Anterior vena cava (tissue), 1 donor: ENCODE measurements around a stretch of chr10.

GRCh38 chr10:30437912-30438413, 4.0 kb downstream of the MAP3K8 start:
- PRO-cap, result no peak

DNA sequence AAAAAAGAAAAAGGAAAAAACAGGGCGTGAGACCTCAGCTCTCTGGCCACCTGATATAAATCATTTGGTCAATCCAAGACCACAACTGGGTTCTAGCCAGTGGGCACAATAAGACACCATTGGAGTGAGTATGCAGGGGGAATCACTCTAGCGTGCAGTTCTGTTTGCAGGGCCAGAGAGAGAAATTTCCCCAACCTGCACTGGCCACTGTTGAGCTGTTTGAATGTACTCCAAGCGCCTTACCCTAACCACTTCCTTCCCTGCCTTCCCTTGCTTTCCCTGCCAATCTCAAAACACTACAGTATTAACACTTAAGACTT, 63.7 kb downstream of the MAP3K8 start:
- PRO-cap, result no peak

DNA sequence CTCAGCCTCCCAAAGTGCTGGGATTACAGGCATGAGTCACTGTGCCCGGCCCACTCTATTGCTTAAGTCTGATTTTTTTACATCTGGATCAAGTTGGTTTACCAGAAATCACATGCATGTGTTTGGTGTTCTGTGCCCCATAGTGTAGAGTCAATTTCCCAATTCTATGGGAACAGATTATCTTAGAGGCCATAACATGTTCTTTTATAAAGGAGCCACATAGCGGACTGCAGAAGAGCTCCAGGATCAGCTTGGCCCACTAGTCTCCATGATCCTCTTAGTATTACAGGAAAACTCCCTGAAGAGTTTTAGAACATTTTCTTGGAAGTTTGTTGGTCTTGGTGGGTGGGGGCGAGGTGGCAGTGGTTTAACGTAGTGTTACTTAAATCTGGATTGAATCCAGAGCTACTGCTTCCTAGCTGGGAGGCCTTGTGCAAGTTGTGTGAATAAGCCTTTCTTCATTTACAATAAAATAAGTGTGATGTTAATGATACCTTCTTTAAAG, 96.8 kb downstream of the LYZL2 start:
- PRO-cap, result no peak

DNA sequence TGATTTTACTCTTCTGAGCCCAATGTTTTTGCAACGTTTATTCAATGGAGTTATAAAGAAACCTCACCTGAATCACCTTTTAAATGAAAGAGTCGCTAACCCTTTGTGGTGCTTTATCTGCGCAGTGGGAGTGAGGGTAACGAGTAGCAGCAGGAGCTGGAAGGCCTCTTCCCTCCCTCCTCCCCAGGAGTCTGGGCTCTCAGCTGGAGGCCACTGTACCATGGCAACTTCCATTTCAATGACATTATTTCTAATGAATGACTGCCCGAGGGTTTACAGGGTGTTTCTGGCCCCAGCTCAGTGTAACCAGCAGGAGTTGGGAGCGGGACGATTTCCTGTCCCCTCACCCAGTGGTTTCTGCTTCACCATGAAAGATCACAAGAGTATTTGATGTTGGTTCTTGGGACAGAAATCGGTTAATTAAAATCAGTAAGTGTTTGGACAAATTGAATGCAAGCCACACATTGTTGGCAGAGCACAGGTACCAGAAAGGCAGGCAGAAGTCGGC, 32.5 kb downstream of the LYZL2 start:
- PRO-cap, result no peak

- PRO-cap, result no peak
These were observed 23.7 kb downstream of the LYZL2 start for GRCh38 chr10:30605784-30606373.

DNA sequence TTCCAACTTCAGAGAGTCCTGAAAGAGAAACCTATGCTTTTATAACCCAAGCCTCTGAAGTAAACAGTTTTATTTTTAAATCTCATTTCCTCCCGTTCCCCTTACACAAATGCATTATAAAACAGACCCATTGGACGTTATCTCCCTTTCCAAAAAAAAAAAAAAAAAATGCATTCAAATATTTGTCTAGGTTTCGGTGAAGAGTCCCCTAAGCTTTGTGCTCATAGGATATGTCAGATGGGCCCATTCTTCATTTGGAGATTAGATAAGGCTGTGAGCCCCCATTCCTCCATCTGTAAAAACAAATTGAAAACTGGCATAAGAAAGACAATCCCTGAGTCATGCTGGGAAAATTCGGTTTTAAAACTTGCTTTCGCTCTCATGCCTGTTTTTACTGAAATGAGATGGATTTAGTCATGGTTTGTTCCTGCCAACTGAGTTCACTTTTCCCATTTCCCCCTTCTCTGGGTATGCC, 190.6 kb upstream of the LYZL2 start:
- PRO-cap, result bidirectional peak, plus-strand start at position 424 of the sequence, minus-strand start at position 295 of the sequence

- PRO-cap, result no peak
These were observed 169.1 kb downstream of the ZNF438 start for GRCh38 chr10:30862447-30863008.

GRCh38 chr10:30984456-30985253, 47.0 kb downstream of the ZNF438 start:
- PRO-cap, result no peak

- PRO-cap, result no peak
These were observed 46.2 kb downstream of the ZNF438 start for GRCh38 chr10:30985524-30985895.

DNA sequence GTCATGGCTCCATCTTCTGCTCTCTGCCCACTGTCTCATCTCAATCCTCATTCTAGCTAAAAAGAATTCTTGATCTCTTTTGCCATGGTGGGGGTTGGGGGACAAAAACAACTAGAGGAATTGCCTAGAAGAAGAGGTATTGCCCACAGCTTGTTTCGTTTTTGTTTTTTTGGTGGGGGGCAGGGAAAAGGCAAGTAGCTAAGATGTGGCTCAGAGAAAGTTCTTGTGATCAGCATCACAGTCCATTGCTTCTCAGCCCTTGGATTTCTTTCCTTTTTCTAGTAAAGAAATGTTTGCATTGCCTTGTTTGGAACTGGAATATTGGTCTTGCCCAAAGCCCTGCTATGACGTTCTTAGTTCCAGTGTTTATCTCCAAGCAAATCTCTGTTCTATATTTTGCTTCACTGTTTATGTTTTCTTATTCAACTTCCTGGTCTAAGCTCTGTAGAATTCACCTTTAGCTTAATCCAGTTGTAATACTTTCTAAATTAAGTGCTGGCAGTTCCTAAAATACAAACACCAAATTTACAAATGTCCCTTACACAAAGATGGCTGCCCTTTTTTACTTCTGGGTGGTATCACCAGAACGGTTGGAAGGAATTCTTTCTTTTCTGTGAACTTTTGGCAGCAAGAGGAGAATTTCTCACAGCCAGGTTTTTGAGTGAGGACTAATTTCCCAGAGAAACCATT, 88.7 kb upstream of the ZNF438 start:
- PRO-cap, result no peak

DNA sequence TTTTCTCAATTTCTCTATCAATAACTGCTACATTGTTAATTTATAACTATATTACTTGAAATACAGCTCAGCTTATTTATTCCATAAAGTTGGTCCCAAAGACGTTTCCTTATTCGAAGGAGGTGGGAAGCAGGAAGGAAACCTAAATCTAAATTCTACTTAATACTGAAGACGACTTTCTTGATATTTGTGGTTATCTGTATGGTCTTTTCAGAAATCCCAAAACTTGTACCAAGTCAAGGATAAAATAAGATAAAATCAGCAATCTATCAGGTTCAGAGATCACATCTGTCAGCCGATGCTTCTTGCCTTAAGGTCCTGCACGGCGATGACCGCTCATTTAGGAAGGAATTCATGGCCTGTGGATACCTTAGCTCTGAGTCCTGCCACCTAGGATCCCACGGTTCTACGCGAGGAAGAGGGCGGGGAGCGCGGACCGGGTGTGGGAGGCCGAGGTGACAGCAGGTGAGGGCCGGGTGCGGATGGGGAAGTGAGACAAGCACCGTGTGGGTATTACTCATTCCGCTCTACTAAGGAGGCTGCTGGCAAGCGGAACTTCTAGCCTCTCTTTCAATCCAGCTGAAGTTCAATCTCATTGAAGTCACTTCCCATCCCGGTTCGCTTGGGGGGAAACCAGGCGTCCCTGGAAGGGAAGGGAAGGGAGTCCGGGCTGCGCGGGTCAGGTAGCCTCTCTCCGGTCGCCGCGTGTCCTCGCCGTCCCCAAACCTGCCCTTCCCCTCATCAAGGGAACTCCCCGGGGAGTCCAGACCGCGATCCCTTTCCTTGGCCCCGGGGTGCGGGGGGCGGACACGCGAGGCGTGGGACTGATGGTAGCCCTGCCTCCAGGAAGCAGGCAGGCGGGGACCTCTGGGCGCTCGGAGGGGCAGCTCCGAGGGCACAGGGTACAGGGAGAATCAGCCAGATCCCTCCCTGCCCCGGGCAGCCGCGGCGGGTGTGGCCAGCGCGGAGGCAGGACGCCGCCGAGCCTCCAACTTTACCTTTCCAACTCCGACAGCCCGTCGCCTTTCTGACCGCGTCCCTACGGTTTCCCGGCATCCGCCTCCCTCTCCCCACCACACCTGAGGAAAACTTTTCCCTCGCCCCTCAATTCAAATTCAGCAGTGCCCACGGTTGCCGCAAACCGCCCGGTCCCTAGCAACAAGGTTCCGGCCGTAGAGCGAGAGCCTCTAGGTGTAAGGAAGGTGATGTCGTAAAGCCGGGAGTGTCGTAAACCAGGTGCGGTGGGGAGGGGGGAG, 690 bp upstream of the ZEB1 start:
- PRO-cap, result bidirectional peak, plus-strand start at position 611 of the sequence, minus-strand start at position 400 of the sequence; bidirectional peak, plus-strand start at position 942 of the sequence, minus-strand start at position 713 of the sequence; bidirectional peak, plus-strand start outside the sequence, minus-strand start at position 1,154 of the sequence

- PRO-cap, result no peak
These were observed 85.5 kb downstream of the ZEB1 start for GRCh38 chr10:31404432-31405050.

- PRO-cap, result no peak
These were observed 270.9 kb downstream of the ZEB1 start for GRCh38 chr10:31589965-31590318.

GRCh38 chr10:31602988-31604070, 284.3 kb downstream of the ZEB1 start:
- PRO-cap, result bidirectional peak, plus-strand start at chr10:31603772, minus-strand start at chr10:31603357

DNA sequence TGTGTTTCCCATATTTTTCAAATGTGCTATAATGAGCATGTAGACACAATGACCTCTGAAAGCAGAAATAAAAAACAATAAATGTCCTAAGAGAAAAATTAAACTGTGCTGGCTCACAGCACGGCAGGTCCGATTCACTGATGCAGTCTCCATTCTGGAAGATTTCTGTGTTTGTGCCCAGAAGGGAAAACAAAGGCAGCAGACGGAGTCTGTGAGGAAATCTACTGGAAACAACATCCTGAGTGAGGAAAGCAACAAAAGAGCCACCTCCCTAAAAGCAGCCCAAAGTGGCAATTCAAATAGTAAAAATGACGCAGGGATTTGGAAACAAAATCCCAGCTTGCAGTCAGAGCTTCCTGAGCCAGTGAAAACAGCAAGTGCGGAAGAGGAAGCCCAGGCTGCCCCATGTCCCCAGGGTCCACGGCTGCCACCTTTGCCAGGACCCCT, 231.5 kb downstream of the ARHGAP12 start:
- PRO-cap, result bidirectional peak, plus-strand start at position 376 of the sequence, minus-strand start at position 139 of the sequence

DNA sequence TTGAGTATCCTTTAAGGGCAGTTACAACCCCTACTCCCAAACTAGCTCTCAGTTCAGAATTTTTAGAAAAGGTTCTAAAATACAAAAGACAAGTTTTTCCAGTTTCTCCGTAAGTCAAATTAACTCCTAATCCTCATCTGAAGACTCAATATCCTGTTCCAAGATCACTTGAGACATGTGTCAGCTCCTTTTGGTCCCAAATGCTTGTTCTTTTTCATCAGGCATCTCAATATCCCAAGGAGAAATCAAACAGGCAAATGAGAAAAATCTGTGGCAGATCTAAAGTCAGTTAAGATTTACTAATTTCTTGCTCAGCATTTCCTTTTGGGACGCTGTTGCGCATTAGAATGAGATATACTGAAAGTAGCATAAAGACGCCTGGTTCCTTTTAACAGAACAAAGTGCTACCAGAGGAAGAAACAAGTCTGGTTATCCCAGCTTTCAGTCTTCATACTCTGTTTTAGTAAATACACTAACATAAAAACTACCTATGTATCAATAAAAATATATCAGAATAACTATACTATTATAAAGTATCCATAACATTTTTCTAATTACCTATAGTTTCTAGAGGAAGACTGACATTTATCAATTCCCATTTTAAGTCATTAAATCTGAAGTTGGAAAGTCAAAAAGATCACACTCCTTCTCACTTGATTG, 51.7 kb downstream of the ARHGAP12 start:
- PRO-cap, result no peak

- PRO-cap, result no peak
These were observed 33.5 kb downstream of the KIF5B start for GRCh38 chr10:32022658-32023226.

- PRO-cap, result no peak
These were observed 27.8 kb downstream of the KIF5B start for GRCh38 chr10:32028213-32029033.

DNA sequence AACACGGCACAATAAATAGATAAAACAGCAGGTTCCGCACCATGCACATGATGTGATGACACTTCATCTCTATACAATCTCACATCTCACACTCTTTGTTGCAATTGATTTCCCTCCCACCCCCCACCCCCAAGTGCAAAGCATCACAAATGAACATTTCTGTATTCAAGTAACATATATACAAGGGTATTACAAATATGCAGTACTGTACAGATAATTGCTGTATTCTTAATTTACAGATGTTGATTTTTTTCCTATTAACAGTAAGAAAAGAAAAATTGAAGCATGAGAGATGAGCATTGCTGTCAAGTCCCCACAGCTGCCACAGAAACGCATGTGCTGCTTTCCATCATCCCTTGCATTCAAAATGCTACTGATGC, 78.3 kb downstream of the EPC1 start:
- PRO-cap, result no peak

DNA sequence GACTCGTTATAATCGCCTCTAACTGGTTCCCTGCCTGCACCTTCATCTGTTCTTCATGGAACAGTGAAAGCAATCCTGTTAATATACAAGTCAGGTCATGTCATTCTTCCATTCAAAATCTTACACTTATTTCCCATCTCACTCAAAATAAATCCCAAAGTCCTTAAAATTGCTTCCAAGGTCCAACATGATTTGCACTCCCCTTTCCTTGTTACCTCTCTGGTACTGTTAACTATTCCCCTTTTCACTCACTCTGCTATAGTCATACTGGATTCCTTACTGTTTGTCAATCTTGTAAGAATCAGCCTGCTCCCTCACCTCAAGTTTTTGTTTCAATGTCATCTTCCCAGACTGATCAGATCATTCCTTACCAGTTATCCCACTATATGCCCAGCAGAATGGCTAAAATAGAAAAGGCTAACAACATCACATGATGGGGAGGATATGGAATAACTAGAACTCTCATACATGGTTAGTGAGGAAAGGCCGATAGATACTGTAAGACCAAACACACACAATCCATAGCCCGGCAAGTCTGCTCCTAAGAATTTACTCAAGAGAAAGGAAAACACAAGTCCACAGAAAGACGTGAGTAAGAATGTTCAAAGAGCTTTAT, 31.1 kb downstream of the EPC1 start:
- PRO-cap, result no peak